HCT116 (cell line): ENCODE measurements around a stretch of chr2.

DNA sequence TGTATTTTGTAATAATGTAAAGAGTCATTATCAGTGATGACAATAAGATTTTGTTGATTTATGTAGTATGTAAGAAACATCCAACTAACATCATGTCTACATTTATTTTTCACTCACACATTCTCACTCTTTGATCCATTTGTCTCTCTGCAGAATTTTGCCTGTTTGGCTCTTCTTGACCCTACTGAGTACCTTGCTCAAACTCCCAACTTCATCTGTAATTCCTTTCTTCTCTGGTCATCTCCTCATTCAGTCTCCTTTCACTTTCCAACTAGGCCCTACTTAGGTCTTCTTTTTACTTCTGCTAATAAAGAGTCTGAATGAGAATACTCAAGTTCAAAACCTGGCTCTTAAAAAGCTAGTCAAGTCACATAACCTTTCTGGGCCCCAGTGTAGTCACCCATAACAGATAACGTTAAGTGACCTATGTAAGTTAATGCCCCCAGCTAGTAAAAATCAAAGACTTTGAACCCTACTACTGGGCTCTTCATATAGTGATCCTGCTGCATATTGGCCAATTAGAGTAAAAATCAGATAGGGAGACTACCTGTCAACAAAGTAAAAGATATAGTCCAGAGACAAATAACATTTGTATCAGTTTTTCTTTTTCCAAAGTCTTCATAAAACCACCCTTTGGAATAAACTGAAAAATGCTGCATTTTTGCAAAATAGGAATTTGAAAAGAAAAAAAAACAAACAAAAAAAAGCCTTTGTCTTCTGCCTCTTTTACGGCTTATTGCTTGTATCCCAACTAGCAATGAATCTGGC lies 17.8 kb downstream of the ARL5A start:
- RRBS = no CpG with 5 or more reads among the region's 2 CpGs

- RRBS = 92% methylated on average over 1 of the region's 4 CpGs
These were observed 32.1 kb upstream of the ARL5A start for GRCh38 chr2:151860325-151860703.

DNA sequence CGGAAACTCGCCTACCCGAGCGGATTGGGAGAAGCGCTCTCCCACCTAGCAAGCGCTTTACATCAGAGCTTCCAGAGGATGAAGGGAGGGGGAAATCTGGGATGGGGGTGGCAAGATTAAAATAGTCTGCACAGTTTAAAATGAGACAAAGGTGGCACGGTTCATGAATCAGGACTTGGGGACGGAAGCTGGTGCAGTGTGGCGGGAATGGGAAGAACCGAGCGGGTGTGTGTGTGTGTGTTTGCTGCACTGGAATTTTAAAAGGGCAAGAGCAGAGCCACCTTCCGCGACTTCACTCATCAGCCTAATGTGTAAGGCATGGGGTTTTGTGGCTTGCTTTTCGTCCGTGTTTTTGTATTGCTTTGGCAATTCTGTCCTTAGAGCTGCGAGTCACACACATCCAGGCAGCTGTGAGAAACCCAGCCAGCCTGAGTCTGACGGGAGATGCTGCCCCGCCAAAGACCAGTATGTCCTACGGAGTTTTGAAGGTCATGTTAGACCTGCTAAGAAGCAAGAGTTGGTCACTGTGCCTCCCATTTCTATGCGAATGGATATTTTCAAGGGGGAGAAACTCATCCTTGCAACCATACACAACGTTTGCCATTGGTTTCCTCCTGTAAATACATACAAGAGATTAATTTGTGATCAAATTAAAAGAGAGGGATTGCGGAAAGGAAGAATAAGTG lies 534 bp upstream of the CACNB4 start:
- RRBS = no CpG with 5 or more reads among the region's 22 CpGs

DNA sequence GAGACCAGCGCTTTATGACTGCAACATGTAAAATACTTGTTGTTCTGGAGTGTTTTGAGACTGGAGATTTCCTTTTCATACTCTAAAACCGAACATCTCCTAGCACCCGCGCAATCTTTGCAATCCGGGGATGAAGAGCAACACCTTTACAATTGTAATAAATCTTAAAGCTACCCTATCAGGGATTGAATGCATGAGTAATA lies 744 bp downstream of the STAM2 start:
- RRBS = no CpG with 5 or more reads among the region's 5 CpGs

- RRBS = no CpG with 5 or more reads among the region's 6 CpGs
These were observed 141.3 kb downstream of the PRPF40A start for GRCh38 chr2:152575708-152576539.

- RRBS = no CpG with 5 or more reads among the region's 3 CpGs
These were observed 105.9 kb downstream of the PRPF40A start for GRCh38 chr2:152611465-152611752.

DNA sequence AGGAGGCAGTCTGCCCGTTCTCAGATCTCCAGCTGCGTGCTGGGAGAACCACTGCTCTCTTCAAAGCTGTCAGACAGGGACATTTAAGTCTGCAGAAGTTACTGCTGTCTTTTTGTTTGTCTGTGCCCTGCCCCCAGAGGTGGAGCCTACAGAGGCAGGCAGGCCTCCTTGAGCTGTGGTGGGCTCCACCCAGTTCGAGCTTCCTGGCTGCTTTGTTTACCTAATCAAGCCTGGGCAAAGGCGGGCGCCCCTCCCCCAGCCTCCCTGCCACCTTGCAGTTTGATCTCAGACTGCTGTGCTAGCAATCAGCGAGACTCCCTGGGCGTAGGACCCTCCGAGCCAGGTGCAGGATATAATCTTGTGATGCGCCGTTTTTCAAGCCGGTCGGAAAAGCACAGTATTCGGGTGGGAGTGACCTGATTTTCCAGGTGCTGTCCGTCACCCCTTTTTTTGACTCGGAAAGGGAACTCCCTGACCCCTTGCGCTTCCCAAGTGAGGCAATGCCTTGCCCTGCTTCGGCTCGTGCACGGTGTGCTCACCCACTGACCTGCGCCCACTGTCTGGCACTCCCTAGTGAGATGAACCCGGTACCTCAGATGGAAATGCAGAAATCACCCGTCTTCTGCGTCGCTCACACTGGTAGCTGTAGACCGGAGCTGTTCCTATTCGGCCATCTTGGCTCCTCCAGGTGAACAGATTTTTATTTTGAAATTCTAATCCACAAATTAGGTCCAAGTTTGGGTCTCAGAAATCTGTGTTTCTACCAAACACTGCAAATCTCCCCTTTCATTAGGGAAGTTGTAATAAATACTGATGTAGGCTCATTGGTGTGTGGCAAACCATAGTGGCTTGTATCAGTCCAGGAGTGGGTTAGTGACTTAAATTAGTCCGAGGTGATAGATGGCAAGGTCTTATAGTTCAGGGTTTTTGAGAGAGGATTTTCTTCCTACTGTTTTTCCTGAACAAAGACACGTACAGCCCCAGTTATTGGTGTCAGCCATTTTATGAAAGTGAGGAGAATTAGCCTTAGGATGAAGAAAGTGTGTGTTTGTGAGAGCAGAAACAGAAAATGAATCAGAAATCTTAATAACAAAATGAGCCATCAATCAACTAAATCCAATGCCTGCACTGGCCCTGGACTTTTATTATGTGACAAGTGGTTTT lies 74.9 kb downstream of the RPRM start:
- RRBS = no CpG with 5 or more reads among the region's 28 CpGs

- RRBS = no CpG with 5 or more reads among the region's 3 CpGs
These were observed 315.7 kb upstream of the KCNJ3 start for GRCh38 chr2:154382838-154383123.

GRCh38 chr2:156139969-156140587 lies 192.4 kb downstream of the NR4A2 start:
- RRBS = no CpG with 5 or more reads among the region's 2 CpGs

GRCh38 chr2:156173717-156174023 lies 158.9 kb downstream of the NR4A2 start:
- RRBS = no CpG with 5 or more reads among the region's 2 CpGs

DNA sequence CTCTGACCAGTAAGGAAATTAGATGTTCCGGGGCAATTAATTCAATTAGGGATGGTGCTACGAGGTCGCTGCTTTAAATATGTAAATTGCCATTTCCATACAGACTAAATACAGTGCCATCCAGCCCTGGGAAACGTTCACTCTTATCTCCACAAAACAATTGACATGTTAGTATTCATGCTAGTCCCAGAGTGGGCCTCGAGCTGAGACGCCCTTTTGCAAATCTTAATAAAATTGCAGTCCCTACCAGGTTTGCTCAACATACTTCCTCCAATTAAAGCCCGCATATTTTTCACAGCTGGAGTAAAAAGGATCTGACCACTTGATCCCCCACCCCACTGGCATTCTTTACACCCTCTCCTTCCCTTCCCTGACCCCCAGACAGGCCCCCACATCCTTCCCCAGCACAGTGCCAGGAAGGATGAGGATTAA lies 5.5 kb downstream of the NR4A2 start:
- RRBS = no CpG with 5 or more reads among the region's 7 CpGs

- RRBS = no CpG with 5 or more reads among the region's 6 CpGs
These were observed 611 bp downstream of the GPD2 start for GRCh38 chr2:156436736-156437244.

GRCh38 chr2:156537881-156538383 lies 101.8 kb downstream of the GPD2 start:
- RRBS = no CpG with 5 or more reads among the region's 3 CpGs

DNA sequence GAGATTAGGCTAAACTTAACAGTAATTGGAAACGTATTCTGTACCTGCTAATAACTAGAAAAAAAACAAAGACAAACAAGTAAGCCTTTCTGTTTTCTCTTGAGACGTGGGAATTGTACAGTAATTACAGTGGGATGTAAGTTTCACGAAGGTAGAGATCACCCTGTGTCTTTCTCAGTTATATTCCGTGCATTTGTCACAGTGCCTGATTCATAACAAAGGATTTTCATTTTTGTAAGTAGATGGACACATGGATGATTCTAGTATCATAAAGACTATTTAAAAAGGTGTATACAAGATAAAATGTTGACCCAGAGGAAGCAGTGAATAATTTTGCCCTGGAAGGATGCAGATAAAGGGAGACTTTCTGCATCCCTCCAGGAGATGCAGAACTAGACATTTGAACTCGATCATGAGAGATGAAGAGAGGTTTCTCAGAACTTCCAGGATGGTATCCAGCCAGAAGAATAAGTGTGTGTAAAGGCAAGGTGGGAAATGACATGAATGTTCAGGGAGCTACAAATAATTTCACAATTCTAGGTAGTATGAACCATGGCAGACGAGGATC lies 110.8 kb downstream of the GPD2 start:
- RRBS = no CpG with 5 or more reads among the region's 6 CpGs

GRCh38 chr2:157246127-157246827 lies 11.2 kb upstream of the GALNT5 start:
- RRBS = no CpG with 5 or more reads among the region's 8 CpGs

- RRBS = no CpG with 5 or more reads among the region's 9 CpGs
These were observed 13.5 kb downstream of the CYTIP start for GRCh38 chr2:157430239-157431016.

GRCh38 chr2:157480654-157481081 lies 36.8 kb upstream of the CYTIP start:
- RRBS = no CpG with 5 or more reads among the region's 1 CpG

GRCh38 chr2:157790631-157791289 lies 85.4 kb downstream of the ACVR1 start:
- RRBS = no CpG with 5 or more reads among the region's 8 CpGs

DNA sequence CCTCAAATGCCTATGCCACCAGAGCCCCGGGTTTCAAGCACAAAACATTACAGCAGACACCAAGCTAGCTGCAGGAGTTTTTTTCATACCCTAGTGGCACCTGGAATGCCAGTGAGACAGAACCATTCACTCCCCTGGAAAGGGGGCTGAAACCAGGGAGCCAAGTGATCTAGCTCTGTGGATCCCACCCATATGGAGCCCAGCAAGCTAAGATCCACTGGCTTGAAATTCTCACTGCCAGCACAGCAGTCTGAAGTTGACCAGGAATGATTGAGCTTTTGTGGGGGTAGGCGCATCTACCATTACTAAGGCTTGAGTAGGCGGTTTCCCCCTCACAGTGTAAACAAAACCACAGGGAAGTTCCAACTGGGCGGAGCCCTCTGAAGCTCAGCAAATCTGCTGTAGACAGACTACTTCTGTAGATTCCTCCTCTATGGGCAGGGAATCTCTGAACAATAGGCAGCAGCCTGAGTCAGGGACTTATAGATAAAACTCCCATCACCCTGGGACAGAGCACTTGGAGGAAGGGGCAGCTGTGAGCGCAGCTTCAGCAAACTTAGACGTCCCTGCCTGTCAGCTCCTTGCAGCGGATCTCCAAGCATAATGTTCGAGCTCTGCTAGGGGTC lies 96.7 kb downstream of the CCDC148 start:
- RRBS = no CpG with 5 or more reads among the region's 8 CpGs

DNA sequence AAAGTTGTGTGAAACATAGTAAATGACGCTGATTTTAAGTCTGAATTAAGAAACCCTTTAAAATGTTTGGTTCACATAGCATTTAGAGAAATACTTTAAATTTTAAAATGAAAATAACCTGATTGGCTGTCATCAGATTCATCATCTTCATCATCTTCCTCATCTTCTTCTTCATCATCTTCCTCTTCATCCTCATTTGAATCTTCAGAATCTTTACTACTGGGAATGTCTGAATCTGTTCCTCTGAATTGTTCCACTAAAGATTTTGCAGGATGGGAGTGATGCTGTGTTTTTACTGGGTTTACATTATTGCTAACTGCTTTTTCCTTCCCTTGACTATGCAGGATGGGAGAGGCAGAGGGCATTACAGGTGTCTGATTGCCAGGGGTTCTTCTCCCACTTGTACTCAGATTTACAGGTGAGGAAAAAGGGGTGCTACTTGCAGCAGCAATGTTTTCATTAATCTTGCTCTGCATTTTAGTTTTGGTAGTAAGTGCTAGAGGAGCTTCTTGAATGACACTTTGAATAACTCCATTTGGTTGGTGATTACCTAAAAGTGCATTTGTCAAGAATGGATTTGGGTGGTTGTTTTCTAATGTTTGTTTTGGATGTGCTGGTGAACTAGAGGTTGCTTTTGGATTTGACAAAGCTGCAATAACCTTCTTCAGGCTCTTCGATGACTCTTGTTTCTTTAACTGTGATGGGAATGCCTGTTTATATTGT lies 146.3 kb upstream of the WDSUB1 start:
- RRBS = no CpG with 5 or more reads among the region's 2 CpGs